Endothelial cell of umbilical vein (primary cell): ENCODE measurements around the gene HTRA3.

DNA sequence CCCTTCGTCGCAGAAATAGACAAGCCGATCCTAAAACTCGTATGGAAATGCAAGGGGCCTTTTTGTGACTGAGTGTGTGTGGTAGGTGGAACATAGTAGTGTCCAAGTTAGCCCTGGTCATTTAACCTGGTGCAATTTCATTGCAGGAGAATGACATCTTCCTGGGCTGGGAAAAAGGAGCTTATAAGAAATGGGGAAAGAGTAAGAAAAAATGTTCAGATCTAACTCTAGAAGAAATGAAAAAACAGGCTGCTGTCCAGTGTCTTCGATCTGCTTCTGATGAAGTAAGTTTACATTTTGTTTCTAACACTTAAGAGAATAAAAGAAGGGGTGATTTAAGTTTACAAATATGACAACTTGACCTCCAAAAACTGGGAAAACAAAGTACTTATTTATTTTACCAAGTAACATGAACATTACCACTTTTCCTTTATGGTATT lies 59.4 kb downstream of the KIAA0232 start:
- PRO-cap, result no peak
CAGE:
- cytosol, long polyA minus RNA, result no peak
- cytosol, long polyA plus RNA, result no peak
- long polyA plus RNA, result no peak
- nucleus, long polyA minus RNA, result no peak
- nucleus, long polyA plus RNA, result no peak

GRCh38 chr4:6926102-6926647 lies 16.5 kb downstream of the TBC1D14 start:
- PRO-cap, result no peak
CAGE:
- cytosol, long polyA minus RNA, result no peak
- cytosol, long polyA plus RNA, result no peak
- long polyA plus RNA, result no peak
- nucleus, long polyA minus RNA, result no peak
- nucleus, long polyA plus RNA, result no peak

GRCh38 chr4:6934636-6934979 lies 25.0 kb downstream of the TBC1D14 start:
- PRO-cap, result no peak
CAGE:
- cytosol, long polyA minus RNA, result no peak
- cytosol, long polyA plus RNA, result no peak
- long polyA plus RNA, result no peak
- nucleus, long polyA minus RNA, result no peak
- nucleus, long polyA plus RNA, result no peak

- PRO-cap, result no peak
CAGE:
- cytosol, long polyA minus RNA, result no peak
- cytosol, long polyA plus RNA, result no peak
- long polyA plus RNA, result no peak
- nucleus, long polyA minus RNA, result no peak
- nucleus, long polyA plus RNA, result no peak
Measured at GRCh38 chr4:6944144-6945053, 34.8 kb downstream of the TBC1D14 start.

DNA sequence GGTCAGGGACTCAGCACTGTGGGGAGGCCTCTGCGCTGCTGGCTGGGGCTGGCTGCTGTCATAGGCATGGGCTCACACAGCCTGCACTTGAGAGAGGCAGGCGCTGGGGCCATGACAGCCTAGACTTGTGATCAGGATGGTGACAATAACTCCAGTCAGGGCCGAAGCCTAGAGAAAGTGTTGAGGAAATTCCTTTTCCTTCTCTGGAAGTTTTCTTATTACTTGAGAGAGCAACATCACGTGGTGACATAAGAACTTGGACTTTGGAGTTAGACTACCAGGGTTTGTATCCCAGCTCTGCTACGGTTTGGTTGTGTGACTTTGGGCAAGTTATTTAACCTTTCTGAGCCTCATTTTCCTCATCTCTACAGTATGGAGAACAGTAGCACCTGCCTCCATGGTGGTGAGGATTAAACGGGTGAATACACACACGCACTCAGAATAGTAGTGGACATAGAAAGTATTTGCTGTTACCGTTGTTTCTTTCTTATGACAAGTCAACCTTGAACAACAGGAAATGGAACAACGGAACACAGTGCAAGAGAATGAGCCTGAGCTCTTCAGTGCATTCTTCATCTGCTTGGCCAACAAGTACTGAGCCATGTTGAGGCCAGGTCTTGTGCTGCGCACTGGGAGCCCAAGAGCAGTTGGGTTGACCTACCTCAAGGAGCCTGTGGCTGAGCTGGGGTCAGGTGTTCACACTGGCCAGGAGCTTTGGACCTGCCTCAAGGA lies 60.5 kb downstream of the TBC1D14 start:
- PRO-cap, result no peak
CAGE:
- cytosol, long polyA minus RNA, result no peak
- cytosol, long polyA plus RNA, result no peak
- long polyA plus RNA, result no peak
- nucleus, long polyA minus RNA, result no peak
- nucleus, long polyA plus RNA, result no peak

DNA sequence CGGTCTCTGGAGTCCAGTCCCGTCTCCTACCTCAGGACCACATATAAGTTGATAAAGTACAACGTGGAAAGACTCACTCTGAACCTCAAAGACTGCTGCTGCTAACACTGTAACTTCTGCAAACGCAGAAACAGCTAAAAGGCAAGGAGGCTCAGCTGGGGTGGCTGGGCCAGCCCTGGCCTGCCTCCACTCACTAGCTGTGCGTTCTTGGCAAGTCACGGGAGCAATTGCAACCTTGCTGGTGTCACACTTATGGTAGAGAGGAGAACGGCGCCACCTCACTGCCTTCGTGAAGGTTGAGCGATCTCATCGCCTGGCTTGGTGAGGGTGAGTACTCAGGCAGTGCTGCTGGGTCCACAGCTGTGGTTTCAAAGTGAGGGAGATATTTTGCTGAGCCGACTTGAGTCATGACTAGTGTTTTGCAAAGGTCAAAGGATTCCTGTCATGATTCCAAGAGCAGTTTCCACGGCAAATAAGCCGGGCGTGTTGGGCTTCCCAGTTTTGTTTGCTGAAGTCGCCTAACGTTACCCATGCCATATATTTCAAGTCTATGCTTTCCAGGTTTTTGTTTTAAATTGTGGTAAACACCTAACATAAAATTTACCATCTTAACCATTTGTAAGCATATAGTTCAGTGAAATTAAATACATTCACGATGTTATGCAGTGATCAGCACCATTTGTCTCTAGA lies 57.2 kb upstream of the GRPEL1 start:
- PRO-cap, result no peak
CAGE:
- cytosol, long polyA minus RNA, result no peak
- cytosol, long polyA plus RNA, result no peak
- long polyA plus RNA, result no peak
- nucleus, long polyA minus RNA, result no peak
- nucleus, long polyA plus RNA, result no peak

GRCh38 chr4:7192906-7193583 lies 707 bp downstream of the SORCS2 start:
- PRO-cap, result no peak
CAGE:
- cytosol, long polyA minus RNA, result no peak
- cytosol, long polyA plus RNA, result no peak
- long polyA plus RNA, result no peak
- nucleus, long polyA minus RNA, result no peak
- nucleus, long polyA plus RNA, result no peak

DNA sequence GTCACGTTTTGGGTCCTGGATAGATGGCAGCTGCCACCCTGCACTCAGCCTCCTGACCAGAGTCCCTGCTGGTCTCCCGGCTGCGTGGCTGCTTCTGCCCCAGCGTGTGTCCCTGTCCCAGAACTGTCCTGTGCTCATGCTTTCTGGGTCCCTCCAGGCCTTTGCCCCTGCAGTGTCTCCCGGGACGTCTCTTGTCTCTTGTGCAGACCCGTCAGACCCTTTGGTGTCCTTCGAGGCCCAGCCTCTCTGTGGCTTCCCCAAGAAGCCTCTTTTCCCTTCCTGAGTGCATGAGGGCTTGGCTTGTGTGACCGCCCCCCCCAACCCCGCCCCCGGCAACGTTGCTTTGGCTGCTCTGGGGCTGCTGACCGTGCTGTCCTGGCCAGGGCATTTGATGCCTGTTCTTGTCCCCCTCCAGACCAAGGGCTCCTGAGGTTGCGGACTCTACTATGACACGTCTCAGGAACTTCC lies 107.2 kb downstream of the PSAPL1 start:
- PRO-cap, result no peak
CAGE:
- cytosol, long polyA minus RNA, result no peak
- cytosol, long polyA plus RNA, result no peak
- long polyA plus RNA, result no peak
- nucleus, long polyA minus RNA, result no peak
- nucleus, long polyA plus RNA, result no peak

DNA sequence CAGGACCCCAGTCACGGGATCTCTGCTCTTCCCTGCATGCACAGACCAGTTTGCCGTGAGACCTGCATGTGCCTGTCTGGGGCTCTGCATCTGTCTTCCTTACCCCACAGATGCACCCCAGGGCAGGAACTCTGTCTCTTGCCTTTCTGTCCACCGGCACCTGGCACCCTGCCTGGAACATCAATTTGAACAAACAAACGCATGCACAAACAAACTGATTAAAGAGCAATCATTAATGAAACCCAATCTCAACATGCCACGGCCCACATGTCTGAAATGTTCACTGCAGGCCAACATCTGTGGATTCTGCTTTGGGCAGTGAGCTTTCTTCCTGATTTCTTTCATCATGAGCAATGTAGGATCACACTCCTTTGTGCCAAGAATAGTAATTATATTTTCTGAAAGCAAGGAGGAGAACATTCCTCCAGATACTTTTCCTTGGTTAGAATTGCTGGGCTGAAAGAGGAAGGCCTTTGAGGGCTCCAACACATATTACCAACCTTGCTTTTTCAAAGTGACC lies 113.0 kb upstream of the PSAPL1 start:
- PRO-cap, result no peak
CAGE:
- cytosol, long polyA minus RNA, result no peak
- cytosol, long polyA plus RNA, result no peak
- long polyA plus RNA, result no peak
- nucleus, long polyA minus RNA, result no peak
- nucleus, long polyA plus RNA, result no peak

GRCh38 chr4:7650595-7651036 lies 215.9 kb upstream of the PSAPL1 start:
- PRO-cap, result no peak
CAGE:
- cytosol, long polyA minus RNA, result no peak
- cytosol, long polyA plus RNA, result no peak
- long polyA plus RNA, result no peak
- nucleus, long polyA minus RNA, result no peak
- nucleus, long polyA plus RNA, result no peak

GRCh38 chr4:7651244-7651793 lies 216.6 kb upstream of the PSAPL1 start:
- PRO-cap, result no peak
CAGE:
- cytosol, long polyA minus RNA, result no peak
- cytosol, long polyA plus RNA, result no peak
- long polyA plus RNA, result no peak
- nucleus, long polyA minus RNA, result no peak
- nucleus, long polyA plus RNA, result no peak

- PRO-cap, result no peak
CAGE:
- cytosol, long polyA minus RNA, result no peak
- cytosol, long polyA plus RNA, result no peak
- long polyA plus RNA, result no peak
- nucleus, long polyA minus RNA, result no peak
- nucleus, long polyA plus RNA, result no peak
Measured at GRCh38 chr4:7759140-7759809, 180.4 kb downstream of the AFAP1 start.

DNA sequence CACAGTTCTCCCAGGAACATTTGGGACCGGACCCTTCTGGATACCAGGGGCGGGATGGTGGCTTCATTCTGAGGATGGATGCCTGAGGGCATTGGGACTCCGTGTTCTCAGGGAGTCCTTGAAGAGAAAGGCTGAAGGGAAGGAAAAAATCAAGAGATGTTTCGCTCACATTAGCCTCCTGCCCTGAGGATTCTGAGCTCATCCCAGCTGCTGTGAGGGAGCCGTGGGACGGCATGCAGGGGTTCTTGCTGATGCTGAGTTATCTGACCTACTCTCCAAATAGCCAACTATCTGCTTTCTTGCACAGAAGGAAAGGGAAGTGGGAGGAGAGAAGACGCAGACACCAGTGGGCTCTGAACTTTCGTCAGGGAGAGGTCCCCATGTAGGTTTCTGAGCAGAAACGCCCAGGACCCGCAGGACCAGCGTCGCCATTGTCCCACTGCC lies 13.3 kb upstream of the ABLIM2 start:
- PRO-cap, result no peak
CAGE:
- cytosol, long polyA minus RNA, result no peak
- cytosol, long polyA plus RNA, result no peak
- long polyA plus RNA, result no peak
- nucleus, long polyA minus RNA, result no peak
- nucleus, long polyA plus RNA, result no peak

DNA sequence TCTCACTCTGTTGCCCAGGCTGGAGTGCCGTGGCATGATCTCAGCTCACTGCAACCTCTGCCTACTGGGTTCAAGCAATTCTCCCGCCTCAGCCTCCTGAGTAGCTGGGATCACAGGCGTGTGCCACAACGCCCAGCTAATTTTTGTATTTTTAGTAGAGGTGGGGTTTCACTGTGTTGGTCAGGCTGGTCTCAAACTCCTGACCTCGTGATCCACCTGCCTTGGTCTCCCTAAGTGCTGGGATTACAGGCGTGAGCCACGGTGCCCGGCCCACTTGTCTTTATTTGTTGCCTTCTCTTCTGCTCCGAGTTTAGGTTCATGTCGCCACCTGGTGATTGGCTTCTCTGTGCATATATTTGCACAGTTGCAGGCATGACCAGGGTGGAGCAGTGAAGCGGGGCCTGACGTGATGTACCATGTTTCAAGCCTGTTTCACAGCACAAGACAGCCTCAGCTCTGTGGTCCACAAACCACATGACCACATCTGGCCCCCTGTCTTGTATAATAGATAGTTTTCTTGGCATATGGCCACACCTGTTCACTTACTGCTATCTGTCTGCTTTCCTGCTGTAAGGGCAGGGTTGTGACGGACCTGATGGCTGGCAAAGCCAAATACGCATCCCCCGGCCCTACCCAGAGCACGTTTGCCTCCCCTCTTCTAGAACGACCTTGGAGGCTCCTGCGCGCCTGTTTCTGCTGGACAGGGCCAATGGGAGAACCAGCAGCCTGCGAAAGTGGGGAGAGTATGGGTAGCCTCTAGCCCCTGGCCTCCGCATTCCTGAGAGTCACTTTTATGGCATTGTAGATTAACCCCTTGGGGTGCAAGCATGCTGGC lies 6.4 kb upstream of the SH3TC1 start:
- PRO-cap, result no peak
CAGE:
- cytosol, long polyA minus RNA, result no peak
- cytosol, long polyA plus RNA, result no peak
- long polyA plus RNA, result no peak
- nucleus, long polyA minus RNA, result no peak
- nucleus, long polyA plus RNA, result no peak

DNA sequence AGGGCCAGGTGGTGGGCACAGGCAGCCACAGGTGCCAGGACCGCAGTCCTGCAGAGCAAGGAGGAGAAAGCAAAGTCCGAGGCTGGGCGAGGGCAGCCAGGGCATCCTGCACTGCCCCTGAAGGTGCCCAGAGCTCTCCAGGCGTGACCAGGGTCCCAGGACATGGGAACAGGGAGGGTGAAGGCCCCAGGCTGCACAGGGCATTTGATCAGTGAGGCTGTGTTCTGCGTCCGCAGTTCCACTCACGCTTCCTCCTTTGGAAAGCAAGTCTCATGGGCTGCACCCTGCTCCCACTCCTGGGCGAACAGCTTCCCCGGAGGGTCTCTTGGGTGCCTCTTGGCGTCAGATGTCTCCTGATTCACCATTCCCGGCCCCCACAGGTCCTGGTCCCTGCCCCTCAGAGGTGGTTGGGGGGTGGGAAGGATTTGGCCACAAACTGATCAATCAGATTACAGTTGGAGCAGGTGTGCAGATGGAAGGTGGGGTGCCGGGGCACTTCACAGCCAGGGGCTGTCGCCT lies 3.1 kb downstream of the SH3TC1 start:
- PRO-cap, result no peak
CAGE:
- cytosol, long polyA minus RNA, result no peak
- cytosol, long polyA plus RNA, result no peak
- long polyA plus RNA, result no peak
- nucleus, long polyA minus RNA, result no peak
- nucleus, long polyA plus RNA, result no peak

- PRO-cap, result no peak
CAGE:
- cytosol, long polyA minus RNA, result no peak
- cytosol, long polyA plus RNA, result no peak
- long polyA plus RNA, result no peak
- nucleus, long polyA minus RNA, result no peak
- nucleus, long polyA plus RNA, result no peak
Measured at GRCh38 chr4:8246897-8247504, 22.6 kb upstream of the HTRA3 start.

- PRO-cap, result bidirectional peak, plus-strand start at chr4:8269754, minus-strand start at chr4:8269618
CAGE:
- cytosol, long polyA minus RNA, result no peak
- cytosol, long polyA plus RNA, result start-site peak on the plus strand at chr4:8269749-8269757, 59 and 61 reads in 2 replicates
- long polyA plus RNA, result start-site peak on the plus strand at chr4:8269749-8269757, 42 and 31 reads in 2 replicates
- nucleus, long polyA minus RNA, result start-site peak on the plus strand at chr4:8269749-8269757, 57 reads
- nucleus, long polyA plus RNA, result start-site peak on the plus strand at chr4:8269749-8269757, 16 and 19 reads in 2 replicates
Measured at GRCh38 chr4:8269530-8270594, at the start of gene HTRA3. HTRA3 (plus strand) TSS chr4:8269754.

DNA sequence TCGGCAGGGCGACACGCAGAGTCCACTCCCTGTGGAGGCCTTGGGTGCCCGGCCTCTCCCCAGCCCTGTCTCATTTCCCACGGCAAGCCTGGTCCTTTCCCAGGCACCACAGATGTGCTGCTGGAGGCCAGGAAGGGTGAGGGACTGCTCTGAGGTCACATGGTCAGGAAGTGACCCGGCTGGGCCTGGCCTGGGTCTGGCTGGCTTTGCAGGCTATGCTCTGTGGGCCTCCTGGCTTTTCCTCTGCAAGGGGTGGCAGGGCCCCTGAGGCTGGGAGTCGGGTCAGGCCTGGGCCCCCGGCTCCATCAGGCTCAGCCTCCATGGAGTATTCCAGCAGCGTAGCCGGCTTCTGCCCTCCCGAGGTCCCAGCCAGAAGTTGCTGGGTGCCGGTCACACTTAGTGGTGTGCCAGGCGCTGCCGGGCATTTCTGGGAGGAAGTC lies 3.4 kb downstream of the HTRA3 start:
- PRO-cap, result bidirectional peak, plus-strand start at position 182 of the sequence, minus-strand start at position 114 of the sequence
CAGE:
- cytosol, long polyA minus RNA, result no peak
- cytosol, long polyA plus RNA, result no peak
- long polyA plus RNA, result no peak
- nucleus, long polyA minus RNA, result no peak
- nucleus, long polyA plus RNA, result no peak

- PRO-cap, result no peak
CAGE:
- cytosol, long polyA minus RNA, result no peak
- cytosol, long polyA plus RNA, result no peak
- long polyA plus RNA, result no peak
- nucleus, long polyA minus RNA, result no peak
- nucleus, long polyA plus RNA, result no peak
Measured at GRCh38 chr4:8319934-8320391, 50.4 kb downstream of the HTRA3 start.

- PRO-cap, result no peak
CAGE:
- cytosol, long polyA minus RNA, result no peak
- cytosol, long polyA plus RNA, result no peak
- long polyA plus RNA, result no peak
- nucleus, long polyA minus RNA, result no peak
- nucleus, long polyA plus RNA, result no peak
Measured at GRCh38 chr4:8365793-8366466, 74.6 kb downstream of the ACOX3 start.